Measurements from ENCODE around the genes DDB2 and CELF1.

DNA sequence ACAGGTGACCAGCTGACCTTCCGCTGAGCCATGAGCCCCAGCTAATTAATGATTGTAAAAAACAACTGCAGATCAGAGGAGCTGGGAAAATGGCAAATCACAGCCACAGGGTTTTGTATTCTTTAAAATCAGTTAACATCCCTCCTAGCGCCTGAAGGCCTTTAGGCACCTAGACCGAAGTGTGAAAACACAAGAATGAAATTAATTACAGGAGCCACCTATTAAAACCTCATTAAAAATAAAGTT lies 1.7 kb upstream of the PACSIN3 start:
- RRBS = no CpG with 5 or more reads among the region's 3 CpGs

GRCh38 chr11:47213998-47214517 lies 716 bp upstream of the DDB2 start:
- RRBS = no CpG with 5 or more reads among the region's 16 CpGs

GRCh38 chr11:47214901-47215972 lies at the start of gene DDB2:
Gene DDB2 (plus strand): TSS chr11:47214974.
- RRBS = 1% methylated on average over 9 of the region's 45 CpGs

GRCh38 chr11:47254306-47254776 lies 3.5 kb upstream of the NR1H3 start:
- RRBS = no CpG with 5 or more reads among the region's 3 CpGs

DNA sequence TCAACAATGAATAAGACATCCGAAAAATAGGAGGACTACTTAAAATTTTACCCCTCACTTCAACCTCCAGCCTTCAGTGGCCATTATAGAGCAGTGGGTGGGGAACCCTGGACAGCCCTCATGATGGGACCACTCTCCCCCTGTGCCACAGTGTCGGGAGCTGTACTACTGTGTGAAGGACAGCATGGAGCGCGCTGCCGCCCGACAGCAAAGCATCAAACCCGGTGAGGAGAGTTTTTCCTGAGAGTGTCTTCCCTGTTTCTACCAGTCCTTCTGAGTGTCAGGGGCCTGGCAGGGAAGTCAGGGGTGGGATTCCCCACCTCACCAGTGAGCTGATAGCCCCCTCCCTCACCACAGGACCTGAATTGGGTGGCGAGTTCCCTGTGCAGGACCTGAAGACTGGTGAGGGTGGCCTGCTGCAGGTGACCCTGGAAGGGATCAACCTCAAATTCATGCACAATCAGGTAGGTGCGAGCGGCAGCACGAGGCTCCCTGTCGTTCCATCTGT lies 28.3 kb downstream of the MYBPC3 start:
- RRBS = no CpG with 5 or more reads among the region's 12 CpGs

GRCh38 chr11:47339180-47339798 lies 13.2 kb downstream of the MYBPC3 start:
- RRBS = no CpG with 5 or more reads among the region's 12 CpGs

DNA sequence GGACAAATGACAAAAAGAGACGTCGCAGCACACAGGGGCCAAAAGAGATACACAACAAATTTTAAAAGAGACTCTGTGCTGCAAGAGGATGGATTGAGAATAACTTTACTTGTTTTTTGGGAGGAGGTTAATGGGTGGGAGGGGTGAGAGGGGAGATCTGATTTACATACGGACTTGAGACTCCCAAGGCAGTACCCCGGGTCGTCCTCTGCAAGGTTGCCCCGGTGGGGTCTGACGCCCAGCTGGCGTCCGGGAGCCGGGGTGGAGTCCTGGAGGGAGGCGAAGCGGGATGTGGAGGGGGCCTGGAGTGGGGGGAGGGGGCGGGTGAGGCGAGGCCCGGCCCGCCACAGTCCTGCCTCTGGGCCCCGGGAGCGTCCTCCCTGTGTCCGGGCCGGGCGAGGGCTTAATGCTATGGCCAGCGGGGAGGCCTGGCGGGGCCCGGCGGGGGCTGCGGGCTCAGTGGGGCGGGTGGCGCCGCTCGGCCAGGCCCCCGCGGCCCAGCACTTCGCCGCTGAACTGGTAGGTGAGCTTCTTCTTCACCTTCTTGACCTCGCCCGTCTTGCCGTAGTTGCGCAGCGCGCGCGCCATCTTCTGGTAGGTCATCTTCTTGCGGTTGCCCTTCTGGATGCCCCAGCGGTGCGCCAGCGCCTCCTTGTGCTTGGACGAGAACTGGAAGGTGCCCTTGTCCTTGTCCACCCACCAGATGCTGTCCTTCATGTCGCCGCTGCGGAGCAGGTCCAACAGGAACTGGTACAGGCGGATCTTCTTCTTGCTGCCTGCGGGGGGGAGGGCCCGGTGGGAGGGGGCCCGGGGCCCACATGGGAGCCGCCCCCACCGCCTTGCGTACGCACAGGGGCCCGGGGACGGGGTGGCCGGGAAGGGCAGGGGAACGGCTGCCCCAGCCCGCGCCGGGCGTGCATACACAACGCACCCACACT lies 2.5 kb upstream of the MYBPC3 start:
- RRBS = 1% methylated on average over 22 of the region's 67 CpGs

DNA sequence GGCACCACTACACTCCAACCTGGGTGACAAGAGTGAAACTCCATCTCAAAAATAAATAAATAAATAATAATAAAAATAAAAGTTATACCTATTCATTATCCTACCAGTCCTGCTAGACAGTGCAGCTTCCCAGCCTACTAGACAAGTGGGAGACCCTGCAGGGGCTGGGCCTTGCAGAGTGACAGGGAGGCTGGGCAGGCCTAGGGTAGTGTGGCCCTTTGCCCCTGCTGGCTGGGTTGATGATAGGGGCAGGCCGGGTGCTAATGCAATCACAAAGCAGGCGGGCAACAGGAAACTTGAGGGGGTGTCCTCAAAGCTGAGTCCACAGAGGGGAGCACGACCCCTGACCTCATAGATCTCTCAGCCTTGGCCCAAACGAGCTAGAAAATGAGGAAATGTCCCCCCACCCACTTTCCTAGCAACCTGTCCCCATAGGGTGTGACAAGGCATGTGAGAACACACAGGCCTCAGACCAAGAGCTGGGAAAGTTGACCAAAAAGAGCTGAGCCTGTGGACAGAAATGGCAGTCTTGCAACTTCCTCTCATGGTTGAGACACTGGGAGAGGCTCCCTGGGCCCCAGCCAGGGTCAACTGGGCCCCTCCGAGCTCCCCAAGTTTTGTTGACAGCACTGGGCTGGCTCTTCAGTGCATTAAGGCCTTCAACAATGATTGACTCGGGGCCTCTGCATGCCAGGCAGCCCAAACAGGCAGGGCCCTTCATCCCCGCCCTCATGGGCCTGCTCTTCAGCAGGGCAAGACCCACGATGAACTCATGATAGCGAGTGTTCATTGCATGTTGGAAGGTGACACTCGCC lies 9.6 kb upstream of the SPI1 start:
- RRBS = no CpG with 5 or more reads among the region's 10 CpGs

DNA sequence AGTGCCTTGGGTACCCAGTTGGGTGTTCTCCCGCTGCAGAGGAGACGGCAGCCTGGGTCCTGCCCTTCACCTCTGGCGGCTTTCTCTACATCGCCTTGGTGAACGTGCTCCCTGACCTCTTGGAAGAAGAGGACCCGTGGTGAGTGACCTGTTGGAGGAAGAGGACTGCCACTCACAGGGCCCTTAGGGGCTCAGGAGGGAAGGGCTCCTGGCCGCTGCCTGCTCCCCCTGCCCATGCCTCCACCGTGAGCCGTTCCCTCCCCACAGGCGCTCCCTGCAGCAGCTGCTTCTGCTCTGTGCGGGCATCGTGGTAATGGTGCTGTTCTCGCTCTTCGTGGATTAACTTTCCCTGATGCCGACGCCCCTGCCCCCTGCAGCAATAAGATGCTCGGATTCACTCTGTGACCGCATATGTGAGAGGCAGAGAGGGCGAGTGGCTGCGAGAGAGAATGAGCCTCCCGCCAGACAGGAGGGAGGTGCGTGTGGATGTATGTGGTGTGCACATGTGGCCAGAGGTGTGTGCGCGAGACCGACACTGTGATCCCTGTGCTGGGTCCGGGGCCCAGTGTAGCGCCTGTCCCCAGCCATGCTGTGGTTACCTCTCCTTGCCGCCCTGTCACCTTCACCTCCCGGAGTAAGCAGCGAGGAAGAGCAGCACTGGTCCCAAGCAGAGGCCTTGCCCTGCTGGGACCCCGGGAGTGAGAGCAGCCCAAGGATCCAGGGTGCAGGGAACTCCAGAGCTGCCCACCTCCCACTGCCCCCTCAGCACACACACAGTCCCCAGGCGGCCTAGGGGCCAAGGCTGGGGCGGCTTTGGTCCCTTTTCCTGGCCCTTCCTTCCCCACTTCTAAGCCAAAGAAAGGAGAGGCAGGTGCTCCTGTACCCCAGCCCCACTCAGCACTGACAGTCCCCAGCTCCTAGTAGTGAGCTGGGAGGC lies 6.9 kb downstream of the SLC39A13 start:
- RRBS = 68% methylated on average over 6 of the region's 33 CpGs

DNA sequence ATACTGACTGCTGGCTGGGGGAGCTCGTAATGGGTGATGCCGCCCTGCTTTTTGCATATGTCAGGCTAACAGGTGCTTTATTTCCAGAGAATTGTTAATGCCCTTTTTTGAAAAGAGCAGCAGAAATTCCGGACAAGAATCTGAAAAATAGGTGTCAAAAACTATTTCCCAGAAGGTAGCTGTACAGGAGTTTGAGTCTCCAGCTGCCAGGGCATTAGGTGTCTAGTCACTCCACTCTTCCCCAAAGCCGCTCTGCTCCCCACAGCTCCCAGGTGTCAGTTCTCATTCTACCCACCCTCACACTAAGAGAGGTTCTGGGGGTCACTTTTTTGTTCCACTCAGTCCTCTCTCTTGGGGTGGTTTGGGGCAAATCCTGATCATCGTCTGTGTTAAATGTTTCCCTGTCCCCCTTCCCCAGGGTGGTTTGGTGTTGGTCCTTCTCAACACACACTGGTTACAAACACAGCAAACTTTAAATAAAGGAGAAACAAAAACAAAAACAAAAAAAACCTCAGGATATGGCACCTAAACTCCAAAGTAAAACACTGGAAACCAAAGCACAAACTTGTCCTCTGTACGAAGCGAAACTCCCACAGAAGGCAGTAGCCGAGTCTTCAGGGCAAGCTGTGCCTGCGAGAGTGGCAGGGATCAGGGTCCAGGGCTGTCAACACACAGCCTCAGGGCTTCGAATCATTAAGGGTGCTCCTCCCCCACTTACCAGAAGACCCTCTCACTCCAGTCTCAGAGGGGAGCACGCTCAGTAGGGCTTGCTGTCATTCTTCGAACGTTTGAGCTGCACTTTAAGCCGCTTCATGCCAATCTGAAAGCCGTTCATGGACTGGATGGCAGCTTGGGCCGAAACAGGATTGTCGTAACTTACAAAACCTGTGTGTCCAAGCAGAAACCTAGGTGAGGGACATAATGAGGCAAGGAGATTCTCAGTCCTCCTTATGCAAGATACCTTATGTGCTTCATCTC lies 22.8 kb upstream of the RAPSN start:
- RRBS = no CpG with 5 or more reads among the region's 17 CpGs

DNA sequence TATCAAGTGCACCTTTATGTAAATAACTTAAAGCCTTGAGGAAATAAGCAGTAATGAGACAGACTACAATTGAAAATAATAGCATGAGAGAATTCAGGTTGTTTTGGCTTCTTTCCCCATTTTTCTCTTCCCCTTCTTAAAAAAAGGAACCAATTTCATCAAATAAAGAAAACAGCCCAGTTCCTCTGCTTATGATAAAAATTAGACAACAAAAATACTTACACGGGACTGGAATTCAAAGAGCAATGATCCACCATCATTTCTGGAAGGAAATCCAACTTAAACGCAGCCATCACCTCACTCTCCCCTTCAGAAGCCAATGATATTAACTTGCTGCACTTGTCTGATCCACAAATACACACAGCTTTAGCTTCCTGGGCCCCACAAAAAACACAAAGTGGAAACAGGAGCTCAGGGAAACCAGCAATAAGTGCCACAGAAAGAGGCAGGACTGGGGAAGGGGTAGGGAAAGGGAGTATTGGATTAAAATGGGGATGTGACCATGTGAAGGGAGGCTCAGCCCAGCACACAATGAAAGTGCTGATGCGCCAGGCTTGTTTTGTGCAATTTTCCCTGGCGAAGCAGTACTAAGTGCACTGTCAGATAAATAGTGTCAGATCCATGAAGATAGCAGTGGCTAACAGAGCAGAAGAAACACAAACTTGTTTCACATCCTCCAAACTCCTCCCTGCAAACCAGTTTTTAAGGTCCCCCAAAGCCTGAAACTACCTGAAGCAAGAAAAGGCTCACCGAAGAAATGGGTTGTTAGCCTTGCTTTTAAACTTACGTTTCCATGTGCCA lies 50.5 kb upstream of the RAPSN start:
- RRBS = no CpG with 5 or more reads among the region's 6 CpGs

GRCh38 chr11:47523274-47524217 lies 29.4 kb downstream of the CELF1 start:
- RRBS = no CpG with 5 or more reads among the region's 3 CpGs

DNA sequence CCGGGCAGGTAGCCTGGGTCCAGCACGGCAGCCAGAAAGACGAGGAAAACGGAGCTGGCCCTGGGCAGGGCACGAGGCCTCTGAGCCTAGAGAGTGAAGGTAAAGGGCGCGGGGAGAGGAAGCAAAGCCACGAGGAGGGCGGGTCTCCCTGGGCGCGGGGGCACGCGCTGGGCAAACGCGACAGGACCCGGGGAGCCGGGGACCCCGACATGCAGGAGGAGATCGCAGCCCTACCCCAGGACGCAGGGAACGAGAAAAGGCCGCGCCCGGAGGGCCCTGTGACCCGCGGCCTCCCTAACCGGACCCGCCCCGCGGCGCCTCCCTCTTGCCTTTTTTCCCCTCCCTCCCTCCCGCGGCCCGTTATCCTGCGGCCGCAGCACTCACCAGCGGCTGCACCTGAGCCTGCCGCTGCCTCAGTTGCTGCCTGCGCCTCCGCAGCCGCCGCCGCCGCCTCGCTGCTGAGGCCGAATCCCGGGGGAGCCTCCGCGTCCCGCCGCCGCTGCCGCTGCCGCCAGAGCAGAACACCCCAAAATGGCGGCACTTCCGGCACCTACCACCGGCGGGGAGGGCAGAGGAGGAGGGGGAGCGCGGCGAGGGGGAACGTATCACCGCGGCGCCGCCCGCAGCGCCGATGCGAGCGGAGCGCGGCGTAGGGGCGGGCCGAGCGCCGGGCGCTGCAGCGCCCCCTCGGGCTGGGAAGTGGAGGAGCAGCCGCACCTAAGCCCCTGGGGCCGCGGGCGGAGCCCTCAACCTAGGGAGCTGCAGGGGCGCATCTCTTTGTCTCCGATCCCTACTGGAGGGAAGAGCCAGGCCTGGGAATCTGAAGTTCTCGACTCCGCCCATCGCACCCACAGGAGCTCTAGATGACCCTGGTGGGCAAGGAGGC lies at the start of gene CELF1:
Gene CELF1 (minus strand): TSS at position 525 of the 886 bp plus-strand sequence.
- RRBS = under 1% methylated on average over 31 of the region's 90 CpGs

GRCh38 chr11:47611383-47611938 lies 17.2 kb upstream of the C1QTNF4 start:
- RRBS = no CpG with 5 or more reads among the region's 6 CpGs

- RRBS = no CpG with 5 or more reads among the region's 6 CpGs
Observed at GRCh38 chr11:47723875-47724425, 8.8 kb upstream of the AGBL2 start.

DNA sequence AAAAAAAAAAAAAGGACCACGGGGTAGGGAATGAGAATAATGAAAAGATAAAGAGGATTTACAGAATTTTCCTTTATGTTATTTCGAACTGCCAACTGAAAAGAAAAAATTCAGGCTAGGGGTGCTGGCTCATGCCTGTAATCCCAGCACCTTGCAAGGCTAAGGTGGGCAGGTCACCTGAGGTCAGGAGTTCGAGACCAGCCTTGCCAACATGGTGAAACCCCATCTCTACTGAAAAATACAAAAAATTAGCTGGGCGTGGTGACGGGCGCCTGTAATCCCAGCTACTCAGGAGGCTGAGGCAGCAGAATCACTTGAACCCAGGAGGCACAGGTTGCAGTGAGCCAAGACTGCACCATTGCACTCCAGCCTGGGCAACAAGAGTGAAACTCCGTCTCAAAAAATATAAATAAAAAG lies 24.6 kb downstream of the FNBP4 start:
- RRBS = no CpG with 5 or more reads among the region's 7 CpGs

DNA sequence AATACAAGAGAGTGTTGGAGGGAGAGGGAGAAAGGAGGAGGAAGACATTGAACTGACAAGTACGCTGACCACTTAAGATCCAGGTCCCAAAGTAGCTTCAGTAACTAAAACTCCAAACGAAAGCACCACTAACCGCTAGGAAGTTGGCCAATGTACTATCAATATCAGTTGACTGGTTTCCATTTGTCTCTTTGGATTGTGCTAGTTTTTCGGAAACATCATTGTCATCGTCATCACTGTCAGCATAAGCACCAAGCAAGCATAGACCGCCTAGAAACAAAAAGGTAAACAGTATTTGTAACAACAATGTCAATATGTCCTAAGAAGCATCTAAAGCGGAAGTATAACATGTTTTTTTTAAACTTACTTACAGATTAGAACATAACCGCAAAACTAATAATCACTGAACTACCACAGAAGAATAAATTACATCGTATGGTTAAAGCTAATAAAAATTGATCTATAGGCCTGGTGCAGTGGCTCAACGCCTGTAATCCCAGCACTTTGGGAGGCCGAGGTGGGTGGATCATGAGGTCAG lies 12.7 kb downstream of the FNBP4 start:
- RRBS = no CpG with 5 or more reads among the region's 11 CpGs

GRCh38 chr11:47766365-47766807 lies 755 bp downstream of the FNBP4 start:
- RRBS = no CpG with 5 or more reads among the region's 22 CpGs

- RRBS = no CpG with 5 or more reads among the region's 13 CpGs
Observed at GRCh38 chr11:47836796-47838025, 10.9 kb downstream of the NUP160 start.

- RRBS = no CpG with 5 or more reads among the region's 28 CpGs
Observed at GRCh38 chr11:47847320-47848194, 593 bp downstream of the NUP160 start.